Neuron (in vitro differentiated cells): ENCODE measurements around a stretch of chr5.

DNA sequence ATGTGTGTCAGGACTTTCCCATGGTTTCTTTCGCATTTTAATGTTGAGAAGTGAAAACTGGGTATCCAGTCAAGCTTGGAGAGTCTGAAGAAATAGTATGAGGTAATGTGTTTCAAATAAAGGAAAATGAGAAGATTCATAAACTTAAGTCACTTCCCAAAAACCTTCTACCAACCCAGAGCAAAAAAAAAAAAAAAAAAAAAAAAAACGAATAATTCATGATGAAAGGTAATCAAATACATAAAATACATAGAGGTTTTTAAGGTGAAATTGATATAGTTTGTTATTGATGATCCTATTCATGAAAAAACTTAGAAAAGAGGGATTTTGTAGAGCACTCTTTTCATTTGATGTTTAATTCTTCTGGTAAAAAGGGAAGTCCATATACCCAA is 187.7 kb upstream of the VCAN start:
- PRO-cap, result no peak

- PRO-cap, result no peak
Measured at GRCh38 chr5:83474971-83475345, 3.4 kb downstream of the VCAN start.

GRCh38 chr5:83545252-83545864 is 73.8 kb downstream of the VCAN start:
- PRO-cap, result no peak

GRCh38 chr5:83619369-83619911 is 101.2 kb downstream of the HAPLN1 start:
- PRO-cap, result no peak

DNA sequence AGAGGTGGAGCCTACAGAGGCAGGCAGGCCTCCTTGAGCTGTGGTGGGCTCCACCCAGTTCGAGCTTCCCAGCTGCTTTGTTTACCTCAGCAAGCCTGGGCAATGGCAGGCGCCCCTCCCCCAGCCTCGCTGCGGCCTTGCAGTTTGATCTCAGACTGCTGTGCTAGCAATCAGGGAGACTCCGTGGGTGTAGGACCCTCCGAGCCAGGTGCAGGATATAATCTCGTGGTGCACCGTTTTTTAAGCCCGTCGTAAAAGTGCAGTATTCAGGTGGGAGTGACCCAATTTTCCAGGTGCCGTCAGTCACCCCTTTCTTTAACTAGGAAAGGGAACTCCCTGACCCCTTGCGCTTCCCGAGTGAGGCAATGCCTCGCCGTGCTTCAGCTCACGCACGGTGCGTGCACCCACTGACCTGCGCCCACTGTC is 78.4 kb upstream of the HAPLN1 start:
- PRO-cap, result unidirectional peak, plus-strand start at position 129 of the sequence; unidirectional peak, plus-strand start at position 166 of the sequence

DNA sequence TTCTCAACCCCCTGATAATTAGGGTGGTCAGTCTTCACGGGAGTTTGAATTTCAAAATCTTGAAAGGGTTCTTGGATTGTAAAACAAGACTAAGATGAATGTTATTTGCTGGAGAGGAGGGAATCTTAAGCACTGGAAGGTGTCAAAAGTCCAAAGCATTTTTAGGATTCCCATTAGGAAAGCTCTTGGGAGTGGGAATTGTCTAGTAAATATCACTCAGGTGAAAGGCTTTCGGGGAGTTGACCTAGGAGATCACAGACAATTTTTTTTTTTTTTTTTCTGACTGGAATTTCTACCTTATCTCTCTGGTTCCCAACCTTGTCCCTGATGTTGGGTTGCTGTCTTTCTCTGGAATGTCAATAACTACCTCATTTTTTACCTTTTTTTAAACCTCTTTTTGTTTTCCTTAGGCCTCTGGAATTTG is 138.0 kb upstream of the HAPLN1 start:
- PRO-cap, result no peak

GRCh38 chr5:87074887-87075529 is 192.7 kb upstream of the RASA1 start:
- PRO-cap, result no peak

GRCh38 chr5:87122034-87122667 is 145.5 kb upstream of the RASA1 start:
- PRO-cap, result no peak

DNA sequence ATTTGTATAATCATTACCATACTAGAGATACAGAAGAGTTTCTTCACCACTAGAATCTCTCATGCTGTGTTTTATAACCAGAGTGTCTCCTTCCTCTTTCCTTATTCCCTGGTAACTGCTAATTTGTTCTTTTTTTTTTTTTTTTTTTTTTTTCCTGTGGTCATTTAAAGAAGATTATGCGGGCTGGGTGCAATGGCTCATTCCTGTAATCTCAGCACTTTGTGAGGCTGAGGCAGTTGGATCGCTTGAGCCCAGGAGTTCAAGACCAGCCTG is 11.0 kb downstream of the RASA1 start:
- PRO-cap, result no peak

DNA sequence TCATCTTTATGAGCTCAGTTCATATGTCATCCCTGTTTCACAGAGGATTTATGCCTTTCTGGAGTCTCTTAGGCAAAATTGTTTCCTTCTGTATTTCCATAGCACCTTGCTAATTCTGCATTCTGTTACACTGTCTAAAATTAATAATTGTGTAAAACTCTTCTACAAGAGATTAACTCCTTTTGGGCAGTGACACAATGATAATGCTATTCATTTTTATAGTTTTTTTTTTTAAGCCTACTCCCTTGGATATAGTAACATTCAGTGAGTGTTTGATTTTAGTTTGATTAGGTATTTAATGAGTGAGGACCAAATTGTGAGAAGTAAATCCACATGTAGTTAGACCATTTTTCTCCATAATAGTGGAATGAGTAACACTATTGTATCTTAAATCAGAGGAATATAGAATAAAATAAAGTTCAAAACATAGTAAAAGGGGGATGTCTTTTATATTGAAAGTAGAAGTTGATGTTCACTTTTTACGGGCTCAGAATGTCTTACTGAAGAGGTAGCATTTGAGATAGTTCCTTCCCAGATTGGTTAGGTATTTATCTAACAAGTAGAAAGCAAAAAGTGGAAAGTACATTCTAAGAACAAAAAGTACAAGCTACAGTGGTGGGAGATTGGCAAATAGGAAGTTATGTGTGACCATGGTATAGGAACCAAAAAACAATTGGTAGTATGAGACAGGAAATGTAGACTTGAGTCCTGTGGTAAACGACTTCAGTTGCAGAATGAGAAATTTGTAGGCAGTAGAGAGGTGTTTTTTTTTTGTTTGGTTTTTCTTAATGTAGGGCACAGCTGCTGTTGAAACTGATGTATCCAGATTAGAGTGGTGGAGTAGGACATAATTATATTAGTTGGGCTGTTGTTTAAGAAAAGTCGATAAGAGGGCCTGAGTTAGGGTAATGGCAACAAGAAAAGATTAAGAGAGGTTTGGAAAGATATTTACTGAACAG is 72.3 kb downstream of the CCNH start:
- PRO-cap, result no peak

DNA sequence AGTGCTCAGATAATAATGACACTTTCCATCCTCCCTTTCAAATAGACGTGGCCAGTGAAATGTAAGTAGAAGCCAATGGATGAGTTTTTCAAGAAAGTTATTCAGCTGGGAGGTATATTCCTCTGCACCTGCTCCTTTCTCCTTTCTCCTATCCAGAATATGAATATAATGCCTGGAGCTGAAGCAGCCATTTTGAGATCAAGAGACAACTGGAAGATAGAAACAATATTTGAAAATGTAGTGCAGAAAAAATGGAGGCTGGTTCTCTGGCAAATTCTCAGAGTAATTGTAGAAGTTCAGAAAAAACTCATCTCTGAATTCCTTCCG is 262.0 kb upstream of the CCNH start:
- PRO-cap, result no peak

DNA sequence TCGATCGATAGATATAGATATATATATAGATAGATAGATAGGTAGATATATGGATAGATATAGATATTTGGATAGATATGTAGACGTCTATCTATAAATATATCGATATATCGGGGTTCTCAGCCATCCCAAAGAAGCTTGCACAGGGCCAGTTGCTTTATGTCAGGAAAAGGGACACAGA is 1.0 kb upstream of the TMEM161B start:
- PRO-cap, result no peak

DNA sequence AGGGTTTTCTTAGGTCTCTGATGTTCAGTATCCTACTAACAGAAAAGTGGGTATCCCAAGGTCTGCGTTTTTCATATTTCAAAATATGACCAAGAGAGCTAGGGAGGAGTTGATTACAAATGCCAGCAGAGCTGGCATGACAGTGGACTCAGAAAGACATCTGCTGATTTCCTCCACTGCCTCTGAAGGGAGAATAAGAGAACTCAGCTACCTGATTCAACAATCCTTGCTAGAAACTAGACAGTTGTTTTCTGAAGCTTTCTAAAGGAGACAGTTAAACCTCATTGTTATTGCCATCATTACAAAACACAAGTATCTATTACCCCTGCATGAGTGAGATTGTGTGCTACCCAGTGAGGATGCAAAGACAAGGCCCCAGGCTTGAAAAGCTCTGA is 150.4 kb downstream of the MEF2C start:
- PRO-cap, result no peak

DNA sequence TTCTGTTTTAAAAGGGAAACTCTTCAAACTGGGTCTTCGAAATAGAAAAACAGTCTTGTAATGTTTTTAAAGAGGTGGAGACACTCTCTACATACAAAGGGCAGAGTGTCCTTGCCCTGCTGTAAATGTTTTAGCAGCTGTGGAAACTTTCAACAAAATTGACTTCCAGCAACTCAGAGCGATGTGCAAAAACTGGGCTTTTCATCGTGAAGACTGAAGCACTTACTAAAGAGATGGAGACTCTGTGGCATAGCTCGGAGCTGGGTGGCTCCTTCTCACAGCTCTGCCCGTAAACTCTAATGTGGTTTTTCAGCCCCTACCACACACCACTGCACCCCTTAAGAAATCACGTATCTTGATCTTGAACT is 124.5 kb downstream of the MEF2C start:
- PRO-cap, result no peak

- PRO-cap, result no peak
Measured at GRCh38 chr5:88942848-88943202, 59.8 kb upstream of the MEF2C start.

DNA sequence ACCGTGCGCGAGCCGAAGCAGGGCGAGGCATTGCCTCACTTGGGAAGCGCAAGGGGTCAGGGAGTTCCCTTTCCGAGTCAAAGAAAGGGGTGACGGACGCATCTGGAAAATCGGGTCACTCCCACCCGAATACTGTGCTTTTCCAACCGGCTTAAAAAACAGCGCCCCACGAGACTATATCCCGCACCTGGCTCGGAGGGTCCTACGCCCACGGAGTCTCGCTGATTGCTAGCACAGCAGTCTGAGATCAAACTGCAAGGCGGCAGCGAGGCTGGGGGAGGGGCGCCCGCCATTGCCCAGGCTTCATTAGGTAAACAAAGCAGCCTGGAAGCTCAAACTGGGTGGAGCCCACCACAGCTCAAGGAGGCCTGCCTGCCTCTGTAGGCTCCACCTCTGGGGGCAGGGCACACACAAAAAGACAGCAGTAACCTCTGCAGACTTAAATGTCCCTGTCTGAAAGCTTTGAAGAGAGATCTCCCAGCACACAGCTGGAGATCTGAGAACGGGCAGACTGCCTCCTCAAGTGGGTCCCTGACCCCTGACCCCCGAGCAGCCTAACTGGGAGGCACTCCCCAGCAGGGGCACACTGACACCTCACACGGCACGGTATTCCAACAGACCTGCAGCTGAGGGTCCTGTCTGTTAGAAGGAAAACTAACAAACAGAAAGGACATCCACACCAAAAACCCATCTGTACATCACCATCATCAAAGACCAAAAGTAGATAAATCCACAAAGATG is 336.0 kb downstream of the CETN3 start:
- PRO-cap, result no peak

DNA sequence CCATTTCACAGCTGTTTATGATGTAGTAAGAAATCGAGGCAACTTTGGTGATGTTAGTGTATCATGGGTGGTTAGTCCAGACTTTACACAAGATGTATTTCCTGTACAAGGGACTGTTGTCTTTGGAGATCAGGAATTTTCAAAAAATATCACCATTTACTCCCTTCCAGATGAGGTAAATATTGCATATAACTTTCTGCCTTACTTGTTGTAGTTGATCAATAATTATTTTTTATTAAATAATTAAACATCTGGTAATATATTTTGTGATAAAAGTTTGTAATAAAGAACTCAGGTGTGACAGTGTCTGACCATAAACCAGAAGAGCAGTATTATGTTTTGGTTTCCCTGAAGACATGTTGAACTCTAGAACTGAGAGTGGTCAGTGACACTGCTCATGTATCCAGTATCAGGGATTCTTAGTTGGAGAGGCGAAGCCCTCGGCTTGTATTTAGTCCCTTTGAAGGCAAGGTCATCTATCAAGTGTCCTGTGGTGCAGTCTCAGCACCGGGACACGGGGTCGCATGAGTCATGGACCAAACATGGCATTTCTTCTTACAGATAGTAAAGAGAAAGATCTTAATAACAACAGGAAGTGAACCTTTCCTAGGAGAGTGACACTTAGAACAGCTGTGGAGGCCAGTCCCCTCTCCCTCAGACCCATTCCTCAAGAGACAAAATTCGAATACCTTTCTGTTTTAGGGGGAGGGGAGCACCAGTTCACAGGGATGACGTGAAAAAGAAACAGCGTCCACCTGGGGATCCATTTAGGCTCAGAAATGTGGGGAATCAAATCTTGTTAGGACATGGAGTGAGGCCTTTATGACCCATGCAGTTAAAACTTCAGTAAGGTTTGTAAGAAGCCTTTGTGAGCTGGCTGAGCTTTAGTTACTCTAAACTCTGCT is 86.3 kb downstream of the ADGRV1 start:
- PRO-cap, result no peak

DNA sequence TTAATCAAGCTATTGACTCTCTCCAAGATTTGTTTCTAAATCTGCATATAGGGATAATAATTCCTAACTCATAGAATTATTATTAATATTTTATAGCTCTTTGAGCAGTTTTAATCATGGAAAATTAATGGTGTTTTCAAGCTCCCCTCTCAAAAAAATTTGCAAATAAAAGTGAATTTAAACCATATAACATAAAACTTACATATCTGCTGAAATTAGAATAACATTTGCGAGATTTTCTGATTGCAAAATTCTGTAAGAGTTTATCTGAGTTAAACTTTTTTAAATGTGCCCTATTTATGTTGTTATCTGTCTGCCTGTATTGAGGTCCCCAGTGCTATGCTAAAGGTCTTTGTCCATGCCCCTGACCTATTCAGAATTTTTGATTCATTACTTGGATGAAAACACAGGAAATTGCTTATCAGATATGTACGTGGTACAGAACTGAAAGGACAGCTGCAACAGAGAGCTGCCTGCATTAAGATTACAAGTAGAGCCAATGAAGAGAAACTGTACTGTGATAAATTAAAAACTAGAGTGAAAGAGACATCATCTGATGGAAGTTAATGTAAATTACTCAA is 408.7 kb downstream of the ADGRV1 start:
- PRO-cap, result no peak

DNA sequence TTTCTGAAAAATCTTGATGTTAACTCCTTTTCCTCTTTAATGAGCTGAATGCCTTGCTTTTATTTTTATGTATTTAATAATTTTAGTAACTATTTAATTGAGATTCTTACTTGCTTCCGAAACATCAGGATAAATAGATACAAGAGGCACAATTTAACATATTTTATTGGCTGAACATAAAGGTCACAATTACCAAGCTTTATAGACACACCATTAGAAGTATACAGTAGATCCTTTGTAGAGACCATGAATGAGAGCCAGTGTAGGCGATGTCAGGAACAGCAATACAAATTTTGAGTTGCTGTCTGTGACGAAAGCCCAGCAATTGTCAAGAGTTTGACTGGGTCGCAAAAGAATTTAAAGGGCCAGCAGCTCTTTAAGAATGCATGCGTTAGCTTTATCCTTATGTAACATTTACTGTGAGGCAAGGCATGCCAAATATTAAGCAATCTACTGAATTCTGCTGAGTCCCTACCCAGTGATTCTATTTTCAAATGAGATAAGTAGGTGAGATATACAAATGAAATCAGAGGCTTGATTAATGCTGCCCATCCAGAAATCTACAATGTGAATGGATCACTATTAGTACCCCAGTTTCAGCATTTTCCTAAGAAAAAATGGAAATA is 236.9 kb downstream of the ARRDC3 start:
- PRO-cap, result no peak

DNA sequence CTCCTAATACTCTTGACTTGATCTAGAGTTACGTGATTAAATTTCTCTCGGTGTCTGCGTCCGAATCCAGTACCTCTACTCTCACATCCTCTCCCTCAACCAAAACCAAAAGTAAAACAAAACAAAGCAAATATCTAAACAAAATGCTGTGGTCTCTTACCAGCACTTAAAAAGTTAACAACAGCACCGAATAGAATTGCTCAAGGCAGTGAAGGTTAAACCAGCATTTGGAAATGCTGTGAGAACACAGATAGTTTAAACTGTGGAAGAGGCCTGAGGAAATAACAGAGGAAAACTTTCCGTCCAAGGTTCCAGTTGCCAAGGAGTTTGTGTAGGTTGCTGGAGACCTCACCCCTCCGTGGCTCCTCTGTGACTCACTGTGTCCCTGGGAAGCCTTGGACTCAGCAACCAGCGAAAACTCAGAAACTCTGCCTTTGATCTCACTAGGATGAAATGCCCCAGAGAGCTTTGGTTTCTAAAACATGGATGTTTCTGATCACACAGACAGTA is 193.2 kb downstream of the ARRDC3 start:
- PRO-cap, result no peak